Mammary epithelial cell (primary cell): ENCODE measurements around a stretch of chr4.

DNA sequence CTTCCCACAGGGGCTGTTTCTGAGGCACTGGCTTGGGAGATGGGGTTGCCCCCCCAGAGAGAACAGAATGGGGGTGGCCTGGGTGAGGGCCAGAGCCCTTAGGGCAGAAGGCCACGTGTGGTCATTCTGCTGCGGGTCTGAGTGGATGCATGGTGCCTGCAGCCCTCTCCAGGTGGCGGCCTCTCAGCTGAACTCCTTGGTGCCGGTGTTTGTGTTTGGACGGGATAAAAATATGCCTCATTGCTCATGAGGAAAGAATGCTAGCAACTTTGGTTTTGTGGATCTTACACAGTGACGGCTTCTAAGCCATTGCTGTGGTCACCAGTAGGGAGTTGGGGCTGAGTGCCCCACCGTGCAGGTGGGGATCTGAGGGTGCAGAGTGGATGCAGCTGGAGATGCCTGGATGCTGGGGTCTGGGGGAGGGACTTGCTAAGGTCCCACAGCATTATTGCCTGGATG, 3.5 kb downstream of the WFS1 start:
- CAGE, long polyA plus RNA = no peak
- RRBS = no CpG with 5 or more reads among the region's 7 CpGs

GRCh38 chr4:6614895-6615200, 25.6 kb upstream of the MRFAP1 start:
- CAGE, long polyA plus RNA = no peak
- RRBS = no CpG with 5 or more reads among the region's 7 CpGs

- CAGE, long polyA plus RNA = no peak
- RRBS = 5% methylated on average over 6 of the region's 60 CpGs
Observed at GRCh38 chr4:6658294-6659201, 15.3 kb upstream of the ENSG00000170846 start.

GRCh38 chr4:6730491-6731394, 14.8 kb downstream of the BLOC1S4 start:
- CAGE, long polyA plus RNA = no peak
- RRBS = no CpG with 5 or more reads among the region's 24 CpGs

GRCh38 chr4:6733114-6734035, 17.4 kb downstream of the BLOC1S4 start:
- CAGE, long polyA plus RNA = no peak
- RRBS = no CpG with 5 or more reads among the region's 30 CpGs

GRCh38 chr4:6836420-6836879, 53.9 kb downstream of the KIAA0232 start:
- CAGE, long polyA plus RNA = no peak
- RRBS = no CpG with 5 or more reads among the region's 8 CpGs

- CAGE, long polyA plus RNA = no peak
- RRBS = no CpG with 5 or more reads among the region's 3 CpGs
Observed at GRCh38 chr4:6852629-6853396, 56.8 kb upstream of the TBC1D14 start.

GRCh38 chr4:6918235-6918969, 8.8 kb downstream of the TBC1D14 start:
- CAGE, long polyA plus RNA = no peak
- RRBS = no CpG with 5 or more reads among the region's 8 CpGs

DNA sequence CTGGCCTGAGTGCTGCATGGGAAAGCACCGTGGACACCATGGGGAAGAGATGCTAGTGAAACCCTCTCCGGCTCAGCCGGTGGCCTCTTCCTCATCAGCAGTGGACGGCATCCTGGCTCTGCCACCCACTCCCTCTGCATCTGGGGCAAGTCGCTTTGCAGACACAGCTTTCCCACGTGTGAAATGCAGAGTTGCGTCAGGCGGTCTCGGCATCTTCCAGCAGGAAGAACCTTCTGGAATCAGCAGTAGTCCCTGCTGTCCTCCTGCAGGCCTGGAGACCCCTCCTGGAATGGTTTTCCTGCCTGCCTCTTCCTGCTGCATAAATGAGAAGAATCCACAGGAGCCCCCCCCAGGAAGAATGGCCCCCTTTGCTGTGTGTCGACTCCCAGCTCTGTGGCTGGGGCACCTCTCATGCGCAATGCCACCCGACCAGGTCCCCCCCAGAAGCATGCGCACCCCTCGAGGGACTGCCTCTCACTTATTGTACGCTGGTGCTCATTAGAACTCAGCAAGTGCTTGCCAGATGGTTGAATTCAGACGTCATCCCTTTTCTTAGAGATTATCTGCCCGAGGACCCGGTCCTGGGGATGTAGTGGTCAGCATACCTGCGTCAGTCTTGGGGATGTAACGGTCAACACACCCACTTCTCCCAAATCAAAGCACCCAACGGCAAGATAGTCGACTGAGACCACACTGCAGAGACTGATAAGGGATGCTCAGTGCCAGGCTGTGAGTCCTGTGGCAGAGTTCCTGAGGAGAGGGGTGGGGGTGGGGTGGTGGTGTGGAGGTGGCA, 29.6 kb downstream of the TBC1D14 start:
- CAGE, long polyA plus RNA = no peak
- RRBS = no CpG with 5 or more reads among the region's 22 CpGs

GRCh38 chr4:7207102-7207539, 14.8 kb downstream of the SORCS2 start:
- CAGE, long polyA plus RNA = no peak
- RRBS = no CpG with 5 or more reads among the region's 15 CpGs

- CAGE, long polyA plus RNA = no peak
- RRBS = no CpG with 5 or more reads among the region's 18 CpGs
Observed at GRCh38 chr4:7291293-7291848, 99.0 kb downstream of the SORCS2 start.

DNA sequence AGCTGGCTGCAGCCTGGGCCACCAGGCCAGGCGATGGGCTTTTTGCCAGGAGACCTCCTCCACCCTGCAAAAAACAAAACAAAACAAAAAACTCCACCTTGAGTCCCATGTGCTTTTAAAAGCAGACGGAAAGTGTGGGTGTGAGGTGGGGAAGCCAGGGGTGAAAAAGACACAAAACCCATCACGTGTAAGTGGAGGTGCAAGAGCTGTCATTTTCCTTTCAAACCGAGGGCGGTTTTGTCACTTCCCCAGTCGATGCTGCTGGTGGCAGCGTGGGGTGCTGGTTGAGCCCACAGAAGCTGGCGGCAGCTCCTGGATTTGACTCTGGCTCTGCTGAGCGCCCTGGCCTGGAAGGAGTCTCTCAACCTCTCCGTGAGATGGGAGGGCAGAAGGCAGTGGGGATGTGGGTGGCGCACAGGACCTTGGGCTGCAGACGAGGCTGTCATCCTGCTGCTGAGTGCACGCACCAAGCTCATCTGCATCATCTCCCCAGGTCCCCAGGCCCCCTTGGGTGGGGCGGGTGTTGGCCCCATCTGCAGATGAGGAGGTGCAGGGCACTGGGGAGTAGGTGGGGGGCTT, 110.0 kb downstream of the PSAPL1 start:
- CAGE, long polyA plus RNA = no peak
- RRBS = no CpG with 5 or more reads among the region's 14 CpGs

DNA sequence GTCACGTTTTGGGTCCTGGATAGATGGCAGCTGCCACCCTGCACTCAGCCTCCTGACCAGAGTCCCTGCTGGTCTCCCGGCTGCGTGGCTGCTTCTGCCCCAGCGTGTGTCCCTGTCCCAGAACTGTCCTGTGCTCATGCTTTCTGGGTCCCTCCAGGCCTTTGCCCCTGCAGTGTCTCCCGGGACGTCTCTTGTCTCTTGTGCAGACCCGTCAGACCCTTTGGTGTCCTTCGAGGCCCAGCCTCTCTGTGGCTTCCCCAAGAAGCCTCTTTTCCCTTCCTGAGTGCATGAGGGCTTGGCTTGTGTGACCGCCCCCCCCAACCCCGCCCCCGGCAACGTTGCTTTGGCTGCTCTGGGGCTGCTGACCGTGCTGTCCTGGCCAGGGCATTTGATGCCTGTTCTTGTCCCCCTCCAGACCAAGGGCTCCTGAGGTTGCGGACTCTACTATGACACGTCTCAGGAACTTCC, 107.2 kb downstream of the PSAPL1 start:
- CAGE, long polyA plus RNA = no peak
- RRBS = 90% methylated on average over 4 of the region's 15 CpGs

DNA sequence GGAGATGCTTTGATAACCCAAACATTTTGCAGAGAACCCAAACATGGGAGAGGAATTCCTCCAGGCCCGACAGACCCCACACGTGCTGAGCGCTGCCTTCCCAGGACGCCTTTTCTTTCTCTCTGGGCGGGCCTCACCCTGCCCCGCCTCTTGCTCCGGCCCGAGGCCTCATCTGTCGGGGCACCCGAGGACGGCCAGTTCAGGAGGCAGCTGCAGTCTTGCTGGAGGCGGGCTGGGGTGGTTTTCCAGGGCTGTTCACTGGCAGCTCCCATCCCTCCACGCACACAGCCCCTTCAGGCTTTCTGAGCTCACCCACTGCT, 99.4 kb downstream of the PSAPL1 start:
- CAGE, long polyA plus RNA = no peak
- RRBS = no CpG with 5 or more reads among the region's 13 CpGs

GRCh38 chr4:7653657-7654333, 219.1 kb upstream of the PSAPL1 start:
- CAGE, long polyA plus RNA = no peak
- RRBS = no CpG with 5 or more reads among the region's 18 CpGs

DNA sequence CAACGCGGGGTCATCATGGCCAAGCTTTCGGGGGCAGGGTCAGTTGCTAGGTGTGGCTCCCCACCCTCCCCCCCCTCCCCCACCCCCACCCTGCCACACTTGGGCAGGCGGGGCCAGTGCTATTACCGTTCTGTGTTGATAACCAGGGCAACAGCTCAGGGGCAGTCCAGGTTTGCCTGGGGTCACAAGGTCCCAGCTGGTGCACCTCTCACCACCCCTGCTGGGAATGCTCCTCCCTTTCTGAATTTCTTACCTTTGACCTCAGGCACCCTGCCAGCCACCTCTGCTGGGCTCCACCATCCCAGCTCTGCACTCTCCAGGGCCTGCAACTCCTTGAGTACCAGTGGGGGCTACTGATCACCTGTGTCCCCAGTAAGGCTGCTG, 227.4 kb upstream of the PSAPL1 start:
- CAGE, long polyA plus RNA = no peak
- RRBS = no CpG with 5 or more reads among the region's 5 CpGs

DNA sequence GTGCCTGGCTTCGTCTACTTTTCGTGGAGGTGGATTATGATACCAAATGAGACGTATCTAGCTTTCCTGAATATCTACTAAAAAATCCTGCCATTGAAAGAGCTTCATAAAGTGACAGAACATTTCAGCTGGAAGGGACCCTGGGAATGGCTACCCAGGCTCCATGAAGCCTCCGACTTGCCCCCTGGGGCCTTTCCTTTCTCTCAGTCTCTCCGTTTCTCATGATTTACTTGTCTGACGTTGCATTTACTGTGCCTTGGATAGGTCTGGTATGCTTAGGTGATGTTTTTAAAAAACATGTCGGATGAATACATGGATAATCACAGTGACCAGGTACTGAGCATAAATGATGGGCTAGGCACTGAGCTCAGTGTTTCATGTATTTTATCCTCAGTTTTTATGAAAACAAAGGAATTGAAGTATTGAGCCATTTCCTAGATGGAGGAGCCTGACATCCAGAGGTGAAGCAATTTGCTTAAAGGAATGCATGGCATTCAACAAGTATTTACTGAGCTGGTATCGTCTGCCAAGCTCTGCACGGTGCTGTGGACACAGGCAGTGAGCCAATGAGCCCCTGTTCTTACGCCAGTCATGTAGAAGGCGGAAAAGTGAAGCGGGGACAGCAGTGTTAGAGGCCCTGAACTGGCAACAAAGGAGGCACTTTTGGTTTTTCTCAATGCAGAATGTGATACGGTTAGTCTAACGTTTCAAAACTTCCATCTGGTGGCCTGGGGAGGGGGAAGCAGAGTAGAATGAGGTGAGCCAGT, 134.3 kb downstream of the AFAP1 start:
- CAGE, long polyA plus RNA = no peak
- RRBS = no CpG with 5 or more reads among the region's 14 CpGs

DNA sequence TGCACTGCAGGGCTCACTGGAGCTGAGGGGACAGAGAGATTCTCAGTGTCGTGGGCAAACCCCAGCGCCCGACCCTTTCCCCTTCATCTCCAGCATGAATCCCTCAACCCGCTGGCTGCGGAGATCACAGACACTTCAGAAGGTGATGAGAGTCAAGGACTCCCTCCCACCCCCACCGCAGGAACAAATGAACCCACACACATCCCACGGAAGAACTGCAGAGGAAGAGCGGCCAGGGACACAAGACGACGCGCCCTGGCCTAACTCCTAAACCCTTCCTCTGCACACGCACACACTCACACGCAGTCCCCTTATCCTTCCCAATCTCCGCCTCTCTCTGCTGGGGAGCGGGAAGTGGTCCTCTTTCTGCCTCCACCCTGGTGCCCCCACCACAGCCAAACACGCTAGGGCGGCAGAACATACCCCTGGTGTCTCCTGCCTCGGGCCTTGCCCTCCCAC, 128.5 kb downstream of the AFAP1 start:
- CAGE, long polyA plus RNA = no peak
- RRBS = no CpG with 5 or more reads among the region's 18 CpGs

DNA sequence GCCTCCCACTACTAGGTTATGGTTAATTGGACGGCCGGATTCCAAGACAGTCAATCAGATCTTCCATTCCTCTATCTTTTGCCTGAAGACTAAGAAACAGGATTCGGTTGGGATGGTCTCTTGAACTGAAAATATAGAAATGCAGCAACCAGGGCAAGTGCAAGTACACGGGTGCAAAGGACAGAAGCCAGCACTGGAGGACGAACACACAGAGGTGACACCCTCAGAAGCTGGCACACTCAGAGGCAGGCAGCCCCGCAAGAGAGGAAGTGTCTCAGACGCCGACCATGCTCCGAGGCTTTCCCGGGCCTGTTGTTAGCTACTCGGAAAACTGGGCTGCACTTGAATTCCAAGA, 63.3 kb downstream of the AFAP1 start:
- CAGE, long polyA plus RNA = no peak
- RRBS = no CpG with 5 or more reads among the region's 11 CpGs

DNA sequence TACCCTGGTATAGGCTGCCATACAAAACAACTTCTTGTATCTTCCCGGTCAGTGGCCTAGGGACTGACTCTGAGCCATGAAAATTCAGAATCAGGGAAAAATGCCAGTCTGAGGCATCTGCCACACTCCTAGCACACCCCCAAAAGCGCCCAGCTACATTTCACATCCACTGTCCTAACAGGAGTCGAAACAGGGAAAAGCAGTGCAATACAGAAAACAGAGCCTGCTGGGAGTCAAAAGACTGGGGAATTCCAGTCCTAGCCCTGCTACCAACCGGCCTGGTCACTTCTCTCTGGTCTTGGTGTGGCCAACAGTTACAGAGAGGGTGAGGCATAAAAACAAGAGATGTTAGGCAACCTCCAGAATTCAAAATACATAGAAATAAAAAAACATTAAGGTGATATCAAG, 29.6 kb downstream of the AFAP1 start:
- CAGE, long polyA plus RNA = no peak
- RRBS = no CpG with 5 or more reads among the region's 4 CpGs